Breast (tissue), 4 donors: ENCODE measurements around a stretch of chr11.

DNA sequence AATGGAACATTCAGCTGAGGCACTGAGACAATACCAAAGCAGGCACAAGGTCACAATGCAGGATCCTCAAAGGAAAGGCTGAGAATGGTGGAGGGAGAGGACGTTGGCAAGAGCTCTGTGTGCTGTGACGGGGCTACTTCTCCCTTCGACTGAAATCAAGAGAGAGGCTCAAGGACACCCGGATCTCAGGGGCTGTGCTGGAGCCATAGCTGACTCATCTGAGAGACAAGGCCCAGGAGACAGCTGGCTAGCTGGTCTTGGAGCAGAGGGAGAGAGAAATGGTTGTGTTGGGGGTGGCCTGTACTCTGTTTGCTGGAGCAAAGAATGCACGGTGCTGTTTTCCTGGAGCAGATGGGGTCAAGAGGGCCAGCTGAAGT lies 41.0 kb downstream of the MAP6 start:
- PRO-cap, 3 experiments, result no peak in any of the 3 experiments
- RRBS, result no CpG with 5 or more reads among the region's 5 CpGs

DNA sequence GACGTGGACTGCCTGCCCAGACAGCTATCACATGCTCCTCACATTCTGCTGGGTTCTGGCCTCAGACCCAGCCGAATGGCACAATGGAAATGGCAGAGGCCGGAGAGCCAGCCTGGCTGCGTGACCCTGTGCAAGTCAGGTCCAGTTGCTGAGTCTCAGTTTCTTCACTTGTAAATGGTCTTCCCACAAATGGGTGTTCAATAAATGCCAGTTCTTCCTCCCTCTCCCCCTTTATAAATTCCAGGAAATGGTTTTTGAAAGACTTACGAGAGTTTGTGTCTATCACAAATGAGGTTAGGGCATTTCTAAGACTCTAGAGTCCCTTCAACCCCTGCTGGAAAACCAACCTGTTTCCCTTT lies 17.9 kb downstream of the MOGAT2 start:
- PRO-cap, 3 experiments, result no peak in any of the 3 experiments
- RRBS, result no CpG with 5 or more reads among the region's 5 CpGs

- PRO-cap, 3 experiments, result no peak in any of the 3 experiments
- RRBS, result no CpG with 5 or more reads among the region's 10 CpGs
These were observed 22.8 kb upstream of the DGAT2 start for GRCh38 chr11:75745643-75746294.

DNA sequence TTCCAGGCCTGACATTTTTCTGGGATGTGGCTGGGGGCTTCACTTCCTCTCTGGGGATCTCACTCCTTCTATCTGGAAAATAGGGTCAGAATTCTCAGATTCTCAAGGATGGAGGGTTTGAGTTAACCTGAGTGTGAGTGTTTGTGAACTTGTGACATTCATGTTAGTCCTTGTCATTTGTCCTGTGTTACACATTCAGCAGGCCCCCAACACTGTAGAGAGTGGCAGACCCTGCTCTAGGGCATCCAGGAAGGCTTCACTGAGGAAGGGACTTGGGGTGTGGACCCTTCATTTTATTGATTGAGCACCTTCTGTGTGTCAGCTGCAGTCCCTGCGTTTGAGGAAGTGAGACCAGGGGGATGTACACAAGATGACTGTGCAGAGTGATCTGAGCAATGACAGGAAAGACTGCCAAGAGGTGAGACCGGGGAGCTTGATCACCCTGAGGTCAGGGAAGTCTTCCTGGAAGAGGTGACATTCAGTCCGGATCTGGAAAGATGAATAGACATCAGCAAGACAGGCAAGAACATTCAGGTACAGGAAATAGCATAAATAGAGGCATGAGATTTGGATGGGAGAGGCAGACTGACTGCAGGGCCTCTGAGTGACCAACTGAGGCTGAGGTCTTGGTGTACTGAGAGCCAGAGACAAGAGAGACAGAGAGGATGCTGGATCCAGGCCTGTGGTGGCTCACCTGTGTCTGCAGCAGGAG lies 5.0 kb downstream of the DGAT2 start:
- PRO-cap, 3 experiments, result no peak in any of the 3 experiments
- RRBS, result 27% methylated on average over 1 of the region's 3 CpGs

DNA sequence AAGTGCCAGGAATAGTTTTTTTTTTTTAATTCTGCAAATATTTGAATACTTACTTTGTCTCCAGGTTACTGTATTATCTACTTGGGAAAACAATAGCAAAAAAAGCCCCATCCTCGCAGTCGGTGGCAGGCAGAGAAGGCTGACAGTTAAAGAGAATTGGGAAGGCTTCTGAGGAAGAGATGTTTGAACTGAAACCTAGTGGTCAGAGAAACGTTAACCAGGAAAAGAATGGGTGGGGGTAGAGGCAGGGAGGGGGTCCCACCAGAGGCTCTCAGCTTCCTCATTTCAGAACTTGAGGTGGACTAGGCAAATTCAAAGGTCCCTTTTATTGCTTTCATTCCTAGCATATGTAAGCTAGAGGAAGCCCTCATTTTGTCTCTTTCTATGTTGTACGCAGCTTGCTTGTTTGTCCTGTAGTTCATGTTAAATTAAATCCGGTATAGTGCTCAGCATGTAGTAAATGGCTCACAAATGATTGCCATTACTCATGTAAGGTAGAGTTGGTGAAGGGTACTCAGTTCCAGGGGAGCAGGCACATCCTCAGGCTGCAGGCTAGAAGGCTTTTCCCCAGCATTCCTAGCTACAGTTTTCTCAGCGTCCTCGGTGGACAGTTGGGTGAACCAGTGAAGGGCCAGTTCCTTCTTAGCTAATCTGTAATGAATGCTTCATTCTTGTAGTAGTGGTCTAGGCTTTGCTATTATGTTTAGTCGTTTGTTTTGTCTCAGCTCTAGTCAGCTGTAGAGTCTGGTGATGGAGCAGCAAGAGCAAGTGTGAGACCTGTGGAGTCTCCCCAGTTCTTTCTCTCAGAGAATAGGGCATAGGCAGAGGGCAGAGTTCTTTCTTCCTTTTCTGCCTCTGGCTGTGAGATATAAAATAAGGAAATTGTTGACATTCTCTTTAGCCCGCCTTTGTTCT lies 58.6 kb downstream of the UVRAG start:
- PRO-cap, 3 experiments, result no peak in any of the 3 experiments
- RRBS, result no CpG with 5 or more reads among the region's 9 CpGs

- PRO-cap, 3 experiments, result no peak in any of the 3 experiments
- RRBS, result no CpG with 5 or more reads among the region's 24 CpGs
These were observed 19.4 kb downstream of the WNT11 start for GRCh38 chr11:76186766-76187386.

- PRO-cap, 3 experiments, result peak in 1 of 3 experiments; most common plus-strand start chr11:76606595 (in 1); most common minus-strand start chr11:76606402 (in 1)
- RRBS, result no CpG with 5 or more reads among the region's 23 CpGs
These were observed 64.2 kb downstream of the LRRC32 start for GRCh38 chr11:76606164-76606890.

GRCh38 chr11:76672373-76673233 lies 2.1 kb upstream of the LRRC32 start:
- PRO-cap, 3 experiments, result no peak in any of the 3 experiments
- RRBS, result 31% methylated on average over 2 of the region's 14 CpGs

GRCh38 chr11:76788231-76789248 lies 5.4 kb downstream of the TSKU start:
- PRO-cap, 3 experiments, result no peak in any of the 3 experiments
- RRBS, result no CpG with 5 or more reads among the region's 13 CpGs

DNA sequence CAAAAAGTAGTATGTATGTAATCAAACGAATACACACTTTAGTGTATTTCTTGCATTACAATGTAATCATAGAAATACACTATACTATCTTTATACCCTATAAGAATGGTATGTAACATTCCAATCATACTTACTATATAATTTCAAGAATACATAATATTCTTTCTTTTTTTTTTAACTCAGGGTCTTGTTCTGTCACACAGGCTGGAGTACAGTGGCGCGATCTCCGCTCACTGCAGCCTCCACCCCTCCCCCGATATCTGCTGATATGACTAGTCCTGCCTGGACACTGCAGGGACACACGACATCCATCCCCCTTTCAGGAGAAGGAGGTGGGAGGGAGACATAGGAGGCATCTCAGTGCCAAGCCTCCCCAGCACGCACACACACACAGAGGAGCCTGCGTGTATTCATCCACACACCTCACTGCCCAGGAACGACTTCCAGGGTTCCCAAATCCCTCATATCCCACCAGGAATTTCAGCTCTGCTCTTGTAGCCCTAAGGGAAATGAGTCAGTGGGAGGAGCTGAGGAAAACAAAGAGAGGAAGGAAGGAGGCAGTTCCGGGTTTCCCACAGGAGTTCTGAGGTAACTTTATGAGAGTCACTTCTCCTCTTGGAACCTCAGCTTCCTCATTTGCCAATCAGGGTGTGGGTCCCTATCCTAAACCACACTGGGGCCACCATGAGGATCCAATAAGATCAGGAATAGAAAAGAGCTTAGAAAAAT lies 37.3 kb upstream of the ACER3 start:
- PRO-cap, 3 experiments, result peak in 1 of 3 experiments; most common plus-strand start position 606 of the sequence (in 1); most common minus-strand start position 465 of the sequence (in 1)
- RRBS, result no CpG with 5 or more reads among the region's 10 CpGs

DNA sequence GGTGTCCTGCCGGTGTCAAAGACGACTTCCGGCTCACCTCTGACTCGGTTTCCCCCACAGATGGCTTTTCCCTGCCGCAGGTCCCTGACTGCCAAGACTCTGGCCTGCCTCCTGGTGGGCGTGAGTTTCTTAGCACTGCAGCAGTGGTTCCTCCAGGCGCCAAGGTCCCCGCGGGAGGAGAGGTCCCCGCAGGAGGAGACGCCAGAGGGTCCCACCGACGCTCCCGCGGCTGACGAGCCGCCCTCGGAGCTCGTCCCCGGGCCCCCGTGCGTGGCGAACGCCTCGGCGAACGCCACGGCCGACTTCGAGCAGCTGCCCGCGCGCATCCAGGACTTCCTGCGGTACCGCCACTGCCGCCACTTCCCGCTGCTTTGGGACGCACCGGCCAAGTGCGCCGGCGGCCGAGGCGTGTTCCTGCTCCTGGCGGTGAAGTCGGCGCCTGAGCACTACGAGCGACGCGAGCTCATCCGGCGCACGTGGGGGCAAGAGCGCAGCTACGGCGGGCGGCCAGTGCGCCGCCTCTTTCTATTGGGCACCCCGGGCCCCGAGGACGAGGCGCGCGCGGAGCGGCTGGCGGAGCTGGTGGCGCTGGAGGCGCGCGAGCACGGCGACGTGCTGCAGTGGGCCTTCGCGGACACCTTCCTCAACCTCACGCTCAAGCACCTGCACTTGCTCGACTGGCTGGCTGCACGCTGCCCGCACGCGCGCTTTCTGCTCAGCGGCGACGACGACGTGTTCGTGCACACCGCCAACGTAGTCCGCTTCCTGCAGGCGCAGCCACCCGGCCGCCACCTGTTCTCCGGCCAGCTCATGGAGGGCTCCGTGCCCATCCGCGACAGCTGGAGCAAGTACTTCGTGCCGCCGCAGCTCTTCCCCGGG lies 5.5 kb downstream of the B3GNT6 start:
- PRO-cap, 3 experiments, result no peak in any of the 3 experiments
- RRBS, result 6% methylated on average over 33 of the region's 105 CpGs

GRCh38 chr11:77090386-77090738 lies 12.3 kb upstream of the OMP start:
- PRO-cap, 3 experiments, result no peak in any of the 3 experiments
- RRBS, result no CpG with 5 or more reads among the region's 5 CpGs

DNA sequence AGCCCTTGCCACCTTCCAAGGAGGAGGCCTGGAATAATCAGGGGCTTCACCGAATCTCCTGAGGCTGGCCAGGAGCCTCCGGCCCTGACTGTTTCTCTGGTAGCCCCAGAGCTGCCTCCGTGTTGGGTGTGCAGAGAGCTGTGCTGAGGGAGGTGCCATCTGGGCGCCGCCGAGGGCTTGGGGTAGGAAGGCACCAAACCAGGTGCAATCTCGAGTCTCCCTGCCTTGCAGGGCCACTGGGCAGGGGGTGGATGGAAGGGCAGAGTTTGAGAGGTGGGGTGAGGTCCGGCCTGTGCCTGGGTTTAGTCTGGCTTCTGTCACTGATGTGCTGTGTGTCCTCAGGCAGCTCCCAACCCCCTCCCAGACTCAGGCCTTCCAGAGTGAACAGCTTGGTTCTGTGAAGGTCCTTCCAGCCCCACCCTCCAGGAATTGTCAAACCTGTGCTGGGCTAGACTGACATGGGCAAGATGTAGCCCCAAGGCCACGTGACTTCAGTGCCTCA lies 2.7 kb downstream of the OMP start:
- PRO-cap, 3 experiments, result no peak in any of the 3 experiments
- RRBS, result no CpG with 5 or more reads among the region's 9 CpGs

DNA sequence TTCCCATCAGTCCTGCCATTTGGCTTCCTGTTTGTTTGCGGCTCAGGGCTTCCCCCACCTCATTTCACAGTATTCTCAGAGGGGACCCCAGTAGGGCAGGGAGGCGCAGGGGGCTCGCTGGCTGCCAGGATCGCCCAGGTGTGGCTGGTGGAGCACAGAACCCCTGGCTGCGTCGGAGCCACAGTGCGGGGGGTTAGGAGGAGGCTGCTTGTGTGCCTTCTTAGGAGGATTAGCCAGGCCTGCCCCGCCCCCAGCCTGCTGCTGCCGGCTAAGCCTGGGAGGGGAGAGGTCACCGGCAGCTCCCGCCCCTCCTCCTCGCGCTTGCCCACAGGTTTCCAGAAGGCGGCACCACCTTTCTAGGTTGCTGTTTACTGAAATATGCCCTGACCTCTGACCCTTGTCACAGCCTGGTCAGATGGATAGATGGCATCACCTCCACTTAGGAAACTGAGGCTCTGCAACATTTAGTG lies 43.8 kb downstream of the MYO7A start:
- PRO-cap, 3 experiments, result no peak in any of the 3 experiments
- RRBS, result no CpG with 5 or more reads among the region's 14 CpGs

DNA sequence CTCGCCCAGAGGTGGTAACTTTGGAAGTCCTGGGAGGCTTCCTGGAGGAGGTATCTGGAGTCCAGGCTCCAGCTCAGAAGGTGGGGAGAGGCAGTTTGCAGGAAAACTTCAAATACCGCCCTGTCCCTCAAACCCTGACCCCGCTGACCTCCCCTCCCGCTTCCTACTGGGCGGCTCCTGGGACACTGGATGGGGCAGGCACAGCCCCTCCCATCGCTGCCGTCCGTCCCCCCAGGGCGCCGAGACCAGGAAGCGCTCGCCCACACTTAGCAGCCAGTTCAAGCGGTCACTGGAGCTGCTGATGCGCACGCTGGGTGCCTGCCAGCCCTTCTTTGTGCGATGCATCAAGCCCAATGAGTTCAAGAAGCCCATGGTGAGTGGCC lies 44.5 kb downstream of the MYO7A start:
- PRO-cap, 3 experiments, result no peak in any of the 3 experiments
- RRBS, result no CpG with 5 or more reads among the region's 16 CpGs

DNA sequence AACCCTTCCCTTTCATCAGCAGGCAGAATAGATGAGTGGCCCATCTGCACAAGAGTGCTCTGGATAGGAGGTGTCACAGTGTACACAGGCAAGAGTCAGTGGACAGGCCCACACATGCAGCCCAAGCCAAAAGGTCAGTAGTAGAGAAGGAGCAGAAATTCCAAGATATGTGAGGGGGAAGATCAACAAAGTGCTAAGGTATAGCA lies 29.0 kb upstream of the AQP11 start:
- PRO-cap, 3 experiments, result no peak in any of the 3 experiments

- PRO-cap, 3 experiments, result no peak in any of the 3 experiments
- RRBS, result no CpG with 5 or more reads among the region's 1 CpG
These were observed 12.6 kb downstream of the AQP11 start for GRCh38 chr11:77602328-77602839.

DNA sequence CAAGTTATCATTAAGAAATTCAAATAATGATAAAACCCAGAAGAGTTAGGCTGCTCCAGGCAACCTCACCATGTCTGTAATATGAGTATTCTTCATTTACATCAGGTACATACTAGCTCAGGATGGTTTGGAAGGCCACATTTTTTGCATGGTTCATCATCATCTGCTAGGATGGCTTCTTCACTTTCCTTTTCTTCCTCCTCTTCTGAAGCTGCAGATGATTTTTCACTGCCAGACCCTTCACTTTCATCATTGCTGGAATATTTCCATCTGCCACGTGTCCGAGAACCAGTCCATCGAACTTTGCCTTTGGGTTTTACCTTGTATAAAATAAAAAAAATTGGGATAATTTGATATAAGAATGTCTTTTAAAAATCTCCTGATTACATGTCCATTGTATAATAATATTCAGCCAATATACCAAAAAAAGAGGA lies 60.8 kb upstream of the CLNS1A start:
- PRO-cap, 3 experiments, result no peak in any of the 3 experiments
- RRBS, result no CpG with 5 or more reads among the region's 3 CpGs

DNA sequence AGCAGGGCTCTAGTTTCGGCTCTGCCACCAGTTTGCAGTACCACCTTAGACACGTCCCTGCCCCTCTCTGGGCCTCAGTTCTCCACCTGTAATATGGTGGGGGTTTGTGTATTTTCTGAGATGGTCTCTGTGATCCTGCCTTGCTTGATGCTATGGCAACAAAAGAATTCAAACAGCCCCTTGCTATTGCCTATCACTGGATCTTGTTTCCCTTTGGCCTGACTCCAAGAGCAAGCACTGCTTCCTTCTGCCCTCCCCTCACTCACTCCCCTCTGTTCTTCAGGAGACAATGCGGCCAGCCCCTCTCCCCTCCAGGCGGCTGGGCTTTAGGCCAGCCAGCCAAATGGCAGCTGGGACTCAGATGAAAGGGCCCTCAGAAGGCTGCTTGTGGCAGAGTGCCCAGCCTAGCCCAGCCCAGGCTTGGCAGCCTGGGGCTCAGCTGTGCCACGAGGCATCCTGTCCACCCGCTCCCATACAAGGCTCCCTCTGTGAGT lies 7.3 kb upstream of the KCTD14 start:
- PRO-cap, 3 experiments, result no peak in any of the 3 experiments
- RRBS, result no CpG with 5 or more reads among the region's 6 CpGs

DNA sequence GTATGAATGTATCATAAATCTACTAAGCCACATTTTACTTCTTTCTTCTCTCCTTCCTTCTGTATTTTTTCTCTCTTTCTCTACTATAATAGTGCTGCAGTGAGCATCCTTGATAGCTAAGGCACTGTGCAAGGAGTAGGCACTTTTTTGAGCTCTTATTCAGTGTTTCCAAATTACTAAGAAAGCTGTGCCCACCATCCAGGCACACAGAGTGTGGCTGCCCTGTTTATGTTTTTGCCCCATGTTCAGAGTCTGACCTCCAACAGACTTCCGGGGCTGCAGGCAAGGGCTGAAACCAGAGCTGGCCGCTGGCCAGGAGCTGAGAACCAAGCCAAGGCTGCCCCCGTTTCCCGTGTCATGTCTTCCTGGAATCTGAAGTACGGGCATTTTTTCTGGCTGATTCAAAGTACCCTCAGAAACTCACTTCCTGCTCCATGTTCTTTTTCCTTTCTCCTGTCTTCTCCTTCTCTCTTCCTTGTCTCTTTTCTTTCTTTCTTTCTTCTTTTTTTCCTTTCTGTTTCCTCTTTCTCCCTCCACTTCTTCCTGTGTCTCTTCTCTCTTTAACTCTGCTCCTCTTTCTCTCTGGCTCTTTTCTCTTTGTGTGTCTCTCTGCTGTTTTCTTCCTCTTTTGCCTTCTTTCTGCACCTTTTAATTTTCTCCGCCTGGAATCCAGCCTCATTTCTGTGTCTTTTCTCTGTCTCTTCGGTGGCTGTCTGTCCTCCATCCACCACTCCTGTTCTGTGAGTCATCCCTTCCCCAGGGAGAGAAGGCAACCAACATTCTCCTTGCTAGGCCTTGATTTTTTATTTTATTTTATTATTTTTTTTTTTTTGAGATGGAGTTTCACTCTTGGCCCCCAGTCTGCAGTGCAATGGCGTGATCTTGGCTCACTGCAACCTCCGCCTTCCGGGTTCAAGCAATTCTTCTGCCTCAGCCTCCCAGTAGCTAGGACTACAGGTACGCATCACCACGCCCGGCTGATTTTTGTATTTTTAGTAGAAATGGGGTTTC lies 17.1 kb upstream of the KCTD14 start:
- PRO-cap, 3 experiments, result no peak in any of the 3 experiments
- RRBS, result no CpG with 5 or more reads among the region's 13 CpGs